Uterus (tissue), 7 donors: ENCODE data around the gene RPS3A.

- PRO-cap, 4 experiments: no peak in any of the 4 experiments
- RAMPAGE, long total RNA, 2 experiments: no peak in any of the 2 experiments
- RRBS: no CpG with 5 or more reads among the region's 2 CpGs
These were observed 89.1 kb downstream of the MAB21L2 start for GRCh38 chr4:150671067-150671497.

GRCh38 chr4:151035213-151035559 is 20.1 kb upstream of the LRBA start:
- PRO-cap, 4 experiments: no peak in any of the 4 experiments
- RAMPAGE, long total RNA, 2 experiments: no peak in any of the 2 experiments
- RRBS: no CpG with 5 or more reads among the region's 2 CpGs

GRCh38 chr4:151099361-151100545 is at the start of gene RPS3A:
Gene RPS3A (plus strand): TSS chr4:151099628.
- PRO-cap, 4 experiments: peak in 4 of 4 experiments; most common plus-strand start chr4:151099629 (in 3); most common minus-strand start chr4:151099427 (in 2)
- RAMPAGE, long total RNA, 2 experiments: start-site peak on the plus strand in 2 of 2 experiments, at chr4:151099626-151099643 at its widest, 8,392 to 63,528 reads per replicate
- RRBS: no CpG with 5 or more reads among the region's 75 CpGs

- PRO-cap, 4 experiments: no peak in any of the 4 experiments
- RAMPAGE, long total RNA, 2 experiments: no peak in any of the 2 experiments
- RRBS: no CpG with 5 or more reads among the region's 2 CpGs
These were observed 68.5 kb downstream of the RPS3A start for GRCh38 chr4:151167949-151168350.

- PRO-cap, 4 experiments: no peak in any of the 4 experiments
- RAMPAGE, long total RNA, 2 experiments: no peak in any of the 2 experiments
- RRBS: no CpG with 5 or more reads among the region's 1 CpG
These were observed 54.9 kb upstream of the PRSS48 start for GRCh38 chr4:151221916-151222615.

DNA sequence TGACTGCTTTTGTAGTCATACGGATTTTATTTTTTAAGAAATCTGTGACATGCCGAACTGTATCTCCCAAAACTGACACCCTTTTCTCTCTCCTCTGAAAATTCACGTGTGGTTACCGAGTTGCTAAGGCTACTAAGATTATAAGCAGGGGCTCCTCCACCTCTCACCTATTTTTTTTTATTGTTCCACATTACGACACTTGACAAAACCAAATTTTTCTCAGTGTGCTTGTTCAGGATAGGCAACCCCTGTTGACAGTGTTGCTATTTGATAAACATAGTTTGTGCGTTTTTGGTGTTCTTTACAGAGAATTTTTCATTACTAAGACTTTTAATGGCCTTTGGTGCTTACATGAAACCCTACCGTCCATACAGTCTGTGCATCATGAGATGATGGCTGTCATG is 105.3 kb downstream of the GATB start:
- PRO-cap, 4 experiments: no peak in any of the 4 experiments
- RAMPAGE, long total RNA, 2 experiments: no peak in any of the 2 experiments
- RRBS: no CpG with 5 or more reads among the region's 7 CpGs

GRCh38 chr4:151667991-151668611 is 92.7 kb downstream of the GATB start:
- PRO-cap, 4 experiments: no peak in any of the 4 experiments
- RAMPAGE, long total RNA, 2 experiments: start-site peak on the plus strand in 1 of 2 experiments, at chr4:151668352-151668570 at its widest, 6 reads per replicate
- RRBS: no CpG with 5 or more reads among the region's 4 CpGs

GRCh38 chr4:151686523-151686997 is 74.2 kb downstream of the GATB start:
- PRO-cap, 4 experiments: no peak in any of the 4 experiments
- RAMPAGE, long total RNA, 2 experiments: no peak in any of the 2 experiments
- RRBS: no CpG with 5 or more reads among the region's 9 CpGs

- PRO-cap, 4 experiments: no peak in any of the 4 experiments
- RAMPAGE, long total RNA, 2 experiments: no peak in any of the 2 experiments
- RRBS: no CpG with 5 or more reads among the region's 4 CpGs
These were observed 72.2 kb downstream of the GATB start for GRCh38 chr4:151688528-151689067.

DNA sequence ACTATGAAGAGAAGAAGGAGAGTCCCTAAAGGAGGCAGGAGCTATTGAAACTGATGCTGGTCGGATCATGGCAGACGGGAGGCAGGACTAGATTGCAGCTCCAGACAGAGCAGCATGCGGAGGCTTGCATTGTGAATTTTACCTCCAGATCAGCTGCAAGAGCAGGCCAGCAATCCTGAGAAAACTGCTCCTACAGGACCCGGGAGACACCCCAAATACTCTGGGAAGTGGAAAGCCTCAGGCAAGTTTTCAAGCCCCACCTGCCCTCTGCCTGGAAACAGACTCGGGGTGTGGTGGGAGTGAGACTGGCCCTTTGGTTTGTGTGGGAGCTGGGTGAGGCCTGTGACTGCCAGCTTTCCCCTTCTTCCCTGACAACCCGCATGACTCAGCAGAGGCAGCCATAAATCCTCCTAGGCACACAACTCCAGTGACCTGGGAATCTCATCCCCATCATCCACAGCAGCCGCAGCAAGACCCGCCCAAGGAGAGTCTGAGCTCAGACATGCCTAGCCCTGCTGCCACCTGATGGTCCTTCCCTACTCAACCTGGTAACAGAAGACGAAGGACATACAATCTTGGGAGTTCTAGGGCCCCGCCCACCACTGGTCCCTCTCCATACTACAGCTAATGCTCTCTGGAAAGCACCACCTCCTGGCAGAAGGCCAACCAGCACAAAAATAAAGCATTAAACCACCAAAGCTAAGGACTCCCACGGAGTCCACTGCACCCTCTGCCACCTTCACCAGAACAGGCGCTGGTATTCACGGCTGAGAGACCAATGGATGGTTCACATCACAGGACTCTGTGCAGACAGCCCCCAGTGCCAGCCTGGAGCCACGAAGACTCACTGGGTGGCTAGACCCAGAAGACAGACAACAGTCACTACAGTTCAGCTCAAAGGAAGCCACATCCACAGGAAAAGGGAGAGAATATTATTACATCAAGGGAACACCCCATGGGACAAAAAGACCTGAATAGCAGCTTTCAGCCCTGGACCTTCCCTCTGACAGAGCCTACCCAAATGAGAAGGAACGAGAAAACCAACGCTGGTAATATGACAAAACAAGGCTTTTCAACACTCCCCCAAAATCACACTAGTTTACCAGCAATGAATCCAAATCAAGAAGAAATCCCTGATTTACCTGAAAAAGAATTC is 30.6 kb downstream of the GATB start:
- PRO-cap, 4 experiments: no peak in any of the 4 experiments
- RAMPAGE, long total RNA, 2 experiments: no peak in any of the 2 experiments
- RRBS: no CpG with 5 or more reads among the region's 16 CpGs

GRCh38 chr4:151909583-151909785 is 148.7 kb upstream of the GATB start:
- PRO-cap, 4 experiments: no peak in any of the 4 experiments
- RAMPAGE, long total RNA, 2 experiments: no peak in any of the 2 experiments

DNA sequence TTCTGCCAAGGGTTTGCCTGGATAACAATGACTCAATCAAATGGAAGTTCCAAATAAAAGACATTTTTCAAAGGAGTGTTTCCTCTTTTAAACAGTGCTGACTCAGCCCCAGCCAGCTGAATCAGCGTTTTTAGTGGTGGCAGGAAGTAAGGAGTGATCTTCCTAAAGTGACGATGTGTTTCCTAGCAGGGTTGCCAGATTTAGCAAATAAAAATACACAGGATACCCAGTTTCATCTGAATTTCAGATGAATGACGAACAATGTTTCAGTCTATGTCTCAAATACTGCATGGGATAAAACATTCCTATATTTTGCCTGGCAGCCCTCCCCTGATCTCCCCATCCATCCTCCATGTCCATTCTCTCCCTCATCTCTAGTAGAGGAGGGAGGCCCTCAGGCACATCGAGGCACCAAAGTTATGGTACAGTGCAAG is 345.5 kb upstream of the GATB start:
- PRO-cap, 4 experiments: no peak in any of the 4 experiments
- RAMPAGE, long total RNA, 2 experiments: no peak in any of the 2 experiments
- RRBS: no CpG with 5 or more reads among the region's 4 CpGs

DNA sequence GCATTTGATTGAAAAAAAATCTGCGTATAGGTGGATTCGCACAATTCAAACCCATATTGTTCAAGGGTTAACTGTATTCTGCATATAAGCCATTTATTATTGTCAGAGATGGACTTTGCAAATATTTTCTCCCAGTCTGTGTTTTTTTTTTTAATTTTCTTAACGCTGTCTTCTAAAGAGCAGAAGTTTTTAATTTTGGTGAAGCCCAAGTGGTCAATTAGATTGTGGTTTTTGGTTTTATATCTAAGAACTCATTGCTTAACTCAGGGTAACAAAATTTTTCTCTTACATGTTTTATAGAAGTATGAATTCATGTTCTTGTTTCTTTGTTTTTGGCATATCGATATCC is 360.3 kb upstream of the GATB start:
- PRO-cap, 4 experiments: no peak in any of the 4 experiments
- RAMPAGE, long total RNA, 2 experiments: no peak in any of the 2 experiments
- RRBS: no CpG with 5 or more reads among the region's 4 CpGs

- PRO-cap, 4 experiments: no peak in any of the 4 experiments
- RAMPAGE, long total RNA, 2 experiments: no peak in any of the 2 experiments
- RRBS: 2% methylated on average over 12 of the region's 30 CpGs
These were observed 525 bp downstream of the FBXW7 start for GRCh38 chr4:152535440-152535693.

- PRO-cap, 4 experiments: no peak in any of the 4 experiments
- RAMPAGE, long total RNA, 2 experiments: no peak in any of the 2 experiments
- RRBS: no CpG with 5 or more reads among the region's 2 CpGs
These were observed 53.4 kb upstream of the FBXW7 start for GRCh38 chr4:152589360-152589667.

GRCh38 chr4:152590090-152590828 is 54.4 kb upstream of the FBXW7 start:
- PRO-cap, 4 experiments: peak in 2 of 4 experiments; most common plus-strand start chr4:152590572 (in 2)
- RAMPAGE, long total RNA, 2 experiments: no peak in any of the 2 experiments
- RRBS: no CpG with 5 or more reads among the region's 4 CpGs

DNA sequence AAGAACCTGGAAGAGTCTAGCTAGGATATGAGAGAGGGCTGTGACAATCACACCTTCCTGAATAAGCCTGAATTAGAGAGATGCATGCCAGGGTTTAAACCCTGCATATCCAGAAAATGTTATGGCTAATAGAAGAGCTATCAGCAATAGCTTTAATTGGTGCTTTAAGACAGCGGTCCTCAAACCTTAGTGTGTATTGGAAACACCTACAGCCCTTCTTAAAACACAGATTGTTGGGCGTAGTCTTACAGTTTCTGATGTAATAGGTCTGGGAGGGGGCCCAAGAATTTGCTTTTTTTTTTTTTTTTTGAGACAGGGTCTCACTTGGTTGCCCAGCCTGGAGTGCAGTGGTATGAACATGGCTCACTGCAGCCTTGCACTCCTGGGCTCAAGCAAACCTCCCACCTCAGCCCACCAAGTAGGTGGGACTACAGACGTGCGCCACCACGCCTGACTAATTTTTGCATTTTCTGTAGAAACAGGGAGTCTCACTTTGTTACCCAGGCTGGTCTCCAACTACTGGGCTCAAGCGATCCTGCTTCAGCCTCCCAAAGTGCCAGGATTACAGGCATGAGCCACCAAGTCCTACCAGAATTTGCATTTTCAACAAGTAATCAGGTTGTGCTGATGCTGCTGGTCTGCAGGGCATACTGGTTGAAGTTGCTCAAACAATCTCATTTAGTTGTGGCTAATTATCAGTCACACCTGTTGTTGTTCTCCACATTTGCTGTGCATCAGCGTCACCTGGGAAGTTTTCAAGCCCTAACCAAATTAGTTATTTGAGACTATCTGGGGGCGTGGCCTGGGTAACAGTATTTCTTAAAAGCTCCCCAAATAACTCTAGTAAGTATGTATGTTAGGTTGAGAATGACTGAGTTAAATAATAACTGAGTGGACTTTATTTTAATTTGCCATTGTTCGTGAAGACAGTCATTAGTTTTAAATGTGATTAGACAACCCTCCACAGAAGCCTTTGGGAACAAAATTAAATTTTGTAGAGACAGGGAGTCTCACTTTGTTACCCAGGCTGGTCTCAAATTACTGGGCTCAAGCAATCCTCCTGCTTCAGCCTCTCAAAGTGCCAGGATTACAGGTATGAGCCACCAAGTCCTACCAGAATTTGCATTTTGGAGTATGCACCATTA is 13.9 kb downstream of the TMEM154 start:
- PRO-cap, 4 experiments: no peak in any of the 4 experiments
- RAMPAGE, long total RNA, 2 experiments: no peak in any of the 2 experiments
- RRBS: no CpG with 5 or more reads among the region's 9 CpGs

- PRO-cap, 4 experiments: peak in 1 of 4 experiments; most common plus-strand start chr4:152779215 (in 1); most common minus-strand start chr4:152779127 (in 1)
- RAMPAGE, long total RNA, 2 experiments: no peak in any of the 2 experiments
- RRBS: 1% methylated on average over 1 of the region's 16 CpGs
These were observed 687 bp downstream of the TIGD4 start for GRCh38 chr4:152778822-152779263.

GRCh38 chr4:152938572-152939034 is 2.5 kb downstream of the FHDC1 start:
- PRO-cap, 4 experiments: no peak in any of the 4 experiments
- RAMPAGE, long total RNA, 2 experiments: no peak in any of the 2 experiments
- RRBS: no CpG with 5 or more reads among the region's 4 CpGs

DNA sequence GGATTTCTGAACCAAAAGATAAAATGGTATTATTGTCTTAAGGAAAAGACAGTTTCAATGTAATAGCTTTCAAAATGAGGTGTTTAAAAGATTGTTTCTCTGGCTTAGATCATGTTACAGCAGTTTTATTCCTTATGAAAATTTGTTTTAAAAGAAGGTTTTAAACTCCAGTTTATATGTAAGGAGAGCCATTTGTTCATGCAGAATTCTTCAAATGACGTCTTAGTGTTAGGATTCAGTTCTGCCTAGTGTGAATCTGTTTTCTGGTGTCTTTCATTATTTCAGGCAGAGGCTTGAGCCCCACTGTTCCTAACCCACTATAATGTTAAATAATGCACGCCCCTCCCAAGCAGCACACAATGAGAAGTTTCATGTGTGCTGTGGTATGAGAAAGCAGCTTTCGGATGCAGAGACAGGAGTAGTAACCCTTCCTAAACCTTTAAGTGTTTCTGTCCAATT is 54.4 kb downstream of the TRIM2 start:
- PRO-cap, 4 experiments: no peak in any of the 4 experiments
- RAMPAGE, long total RNA, 2 experiments: no peak in any of the 2 experiments
- RRBS: no CpG with 5 or more reads among the region's 3 CpGs